Urinary bladder (tissue), 3 donors: ENCODE results near the gene ARL14.

DNA sequence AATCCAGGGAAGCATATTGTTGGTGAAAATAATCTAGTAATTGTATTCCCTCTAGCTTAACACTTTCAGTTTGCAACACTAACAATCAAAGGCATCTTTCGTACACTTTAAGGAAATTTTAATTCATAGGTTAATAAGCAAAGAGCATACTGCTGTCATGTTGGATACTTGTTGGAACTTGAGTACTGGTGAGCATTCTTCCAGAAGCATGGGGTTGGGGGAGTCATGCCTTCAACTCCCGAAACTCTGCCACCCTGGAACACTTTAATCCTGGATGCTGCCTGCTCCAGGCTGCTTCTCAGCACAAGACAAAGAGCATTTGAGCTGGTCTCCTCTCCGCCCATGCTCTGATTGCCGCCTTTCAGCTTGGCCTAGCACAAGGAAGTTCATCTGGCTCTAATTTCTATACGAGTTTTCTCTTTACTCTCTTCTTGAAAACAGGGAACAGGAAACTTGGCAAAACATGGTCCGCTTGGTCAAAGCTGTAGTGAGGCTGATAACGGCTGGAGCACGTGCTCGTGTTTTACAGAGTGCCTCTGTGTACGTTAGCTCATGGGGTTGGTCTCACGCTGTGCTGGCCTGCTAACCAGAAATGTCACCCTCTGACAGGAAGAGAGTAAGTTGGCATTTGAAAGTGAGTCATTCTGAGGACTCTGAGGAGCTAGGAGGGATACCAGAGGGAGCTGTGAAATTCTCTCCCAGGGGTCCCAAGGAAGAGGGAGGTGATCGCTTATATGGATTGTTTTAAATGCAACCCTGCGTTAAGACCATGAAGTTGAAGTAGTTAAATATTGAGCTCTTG is 19.2 kb downstream of the RARRES1 start:
- PRO-cap: bidirectional peak, plus-strand start at position 656 of the sequence, minus-strand start at position 353 of the sequence
- RAMPAGE, long total RNA: no peak

DNA sequence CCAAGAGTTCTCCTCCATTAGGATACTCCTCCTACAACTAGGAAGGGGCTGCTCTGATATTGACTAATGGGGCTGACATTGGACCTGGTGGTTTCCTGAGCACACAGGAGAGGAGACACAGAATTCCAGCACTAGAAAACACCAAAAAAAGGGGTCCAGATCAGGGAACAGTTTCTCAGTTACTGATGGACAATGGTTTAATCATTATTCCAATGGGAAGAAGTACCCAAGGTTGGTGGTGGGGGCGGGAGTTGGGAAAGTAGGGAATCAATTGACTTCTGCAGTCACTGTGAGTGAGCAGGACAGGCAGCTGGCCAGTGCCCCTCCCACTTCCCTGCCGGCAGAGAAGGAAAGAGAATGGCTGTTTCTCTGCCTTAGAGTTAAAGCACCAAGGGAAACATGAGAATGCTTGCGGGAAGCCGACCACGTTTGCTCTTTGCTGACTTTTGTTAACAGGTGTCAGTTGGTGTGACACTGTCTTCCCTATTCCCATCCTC is 33.6 kb upstream of the MFSD1 start:
- PRO-cap: unidirectional peak, plus-strand start at position 402 of the sequence
- RAMPAGE, long total RNA: no peak

DNA sequence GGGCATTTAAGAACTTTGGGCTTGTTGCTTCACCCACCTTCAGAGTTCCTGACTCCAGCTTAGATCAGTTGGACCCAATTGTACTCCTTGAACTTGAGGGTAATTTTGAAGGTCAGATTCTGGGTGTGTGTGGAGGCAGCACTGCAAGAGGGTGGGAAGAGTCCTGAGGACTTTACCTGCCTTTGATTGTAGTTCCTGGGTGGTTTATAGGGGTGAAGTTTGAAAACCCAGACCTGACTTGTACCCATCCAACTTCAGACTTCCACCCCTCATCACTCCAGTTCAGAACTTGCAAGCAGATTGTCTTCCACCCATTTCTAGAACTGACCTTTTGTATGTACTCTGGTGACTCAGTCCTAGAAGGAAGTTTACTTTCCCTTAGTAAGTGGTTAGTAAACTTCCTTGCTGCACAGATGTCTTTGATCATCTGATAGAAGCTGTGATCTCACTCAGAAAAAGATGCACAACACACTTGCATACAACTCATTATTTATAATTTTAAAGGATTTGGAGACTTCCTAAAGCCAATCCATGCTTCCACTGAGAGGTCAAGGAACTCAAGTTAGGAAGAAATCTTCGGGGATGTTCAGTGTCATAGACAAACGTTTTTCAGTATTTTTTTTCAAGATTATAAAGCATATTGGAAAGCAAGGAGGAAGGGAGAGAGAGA is 100.7 kb downstream of the IQCJ start:
- PRO-cap: no peak
- RAMPAGE, long total RNA: no peak

- PRO-cap: unidirectional peak, minus-strand start at chr3:159788442
- RAMPAGE, long total RNA: no peak
These were observed 437.0 kb upstream of the C3orf80 start for GRCh38 chr3:159788187-159788681.

- PRO-cap: bidirectional peak, plus-strand start at chr3:159795295, minus-strand start at chr3:159795153
- RAMPAGE, long total RNA: no peak
These were observed 430.1 kb upstream of the C3orf80 start for GRCh38 chr3:159794879-159795777.

GRCh38 chr3:159814145-159814585 is 411.1 kb upstream of the C3orf80 start:
- PRO-cap: no peak
- RAMPAGE, long total RNA: no peak

GRCh38 chr3:159836733-159837513 is 388.3 kb upstream of the C3orf80 start:
- PRO-cap: unidirectional peak, plus-strand start at chr3:159837184
- RAMPAGE, long total RNA: no peak

- PRO-cap: no peak
- RAMPAGE, long total RNA: no peak
These were observed 367.3 kb upstream of the C3orf80 start for GRCh38 chr3:159857841-159858494.

DNA sequence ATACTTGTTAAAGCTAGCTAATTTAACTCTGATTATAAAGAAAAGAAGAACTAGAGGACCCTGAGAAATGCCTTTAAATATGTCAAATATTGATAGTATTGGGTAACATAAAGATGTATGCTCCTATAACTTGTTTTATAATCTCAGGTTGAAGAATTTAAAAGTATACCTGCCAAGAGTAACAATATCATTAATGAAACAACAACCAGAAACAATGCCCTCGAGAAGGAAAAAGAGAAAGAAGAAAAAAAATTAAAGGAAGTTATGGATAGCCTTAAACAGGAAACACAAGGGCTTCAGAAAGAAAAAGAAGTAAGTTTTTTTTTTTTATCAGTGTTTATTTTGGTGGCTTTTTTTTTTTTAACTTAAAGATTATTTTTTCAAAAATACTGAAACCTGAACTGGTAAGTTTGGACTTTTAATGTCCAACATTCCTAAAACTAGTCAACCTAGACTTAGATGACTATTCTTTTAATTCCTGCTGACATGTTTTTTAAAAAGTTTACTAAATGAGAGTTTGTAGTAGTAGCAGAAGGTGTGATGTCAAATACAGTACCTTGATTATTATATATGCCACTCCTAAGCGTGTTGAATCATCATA is 16.8 kb downstream of the SMC4 start:
- PRO-cap: no peak
- RAMPAGE, long total RNA: no peak

GRCh38 chr3:160425711-160426315 is 23.8 kb downstream of the TRIM59 start:
- PRO-cap: no peak
- RAMPAGE, long total RNA: no peak

- PRO-cap: no peak
- RAMPAGE, long total RNA: no peak
These were observed 43.5 kb downstream of the KPNA4 start for GRCh38 chr3:160521776-160522268.

- PRO-cap: no peak
- RAMPAGE, long total RNA: no peak
These were observed 34.0 kb downstream of the KPNA4 start for GRCh38 chr3:160531338-160531892.

- PRO-cap: no peak
- RAMPAGE, long total RNA: start-site peak on the plus strand at chr3:160677160-160677209, 50 and 10 reads in 2 replicates
These were observed at the start of gene ARL14 for GRCh38 chr3:160676801-160677409. TSS of gene ARL14 (plus strand) at chr3:160677160.

DNA sequence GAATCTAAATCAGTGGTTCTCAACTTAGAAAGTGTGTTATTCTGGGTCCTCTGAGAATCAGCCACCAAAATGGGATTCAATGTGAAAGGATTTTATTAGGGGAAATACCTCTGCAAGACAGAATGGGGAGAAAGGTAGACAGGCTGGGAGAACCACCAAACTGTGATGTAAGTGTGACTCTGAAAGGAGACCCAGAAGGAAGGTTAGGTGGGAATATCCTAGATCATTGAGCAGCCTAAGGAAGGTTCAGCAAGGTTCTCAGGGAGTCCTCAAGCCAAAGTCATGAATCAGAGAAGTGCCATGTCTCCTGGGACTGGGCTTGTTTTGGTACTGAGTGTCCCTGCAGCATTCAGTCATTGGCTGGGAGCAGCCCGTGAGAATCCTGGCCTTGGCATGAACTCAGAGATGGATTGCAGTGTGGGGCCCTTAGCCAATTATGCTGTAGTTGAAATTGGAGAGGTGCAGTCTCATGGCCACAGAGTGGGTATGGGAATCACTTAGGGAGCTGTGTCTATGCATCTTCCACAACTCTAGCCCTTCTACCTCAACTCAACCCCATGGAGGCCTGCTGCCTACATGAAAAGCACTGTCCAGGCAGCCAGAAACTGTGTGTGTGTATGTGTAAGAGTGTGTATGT is 17.0 kb upstream of the PPM1L start:
- PRO-cap: no peak
- RAMPAGE, long total RNA: no peak

DNA sequence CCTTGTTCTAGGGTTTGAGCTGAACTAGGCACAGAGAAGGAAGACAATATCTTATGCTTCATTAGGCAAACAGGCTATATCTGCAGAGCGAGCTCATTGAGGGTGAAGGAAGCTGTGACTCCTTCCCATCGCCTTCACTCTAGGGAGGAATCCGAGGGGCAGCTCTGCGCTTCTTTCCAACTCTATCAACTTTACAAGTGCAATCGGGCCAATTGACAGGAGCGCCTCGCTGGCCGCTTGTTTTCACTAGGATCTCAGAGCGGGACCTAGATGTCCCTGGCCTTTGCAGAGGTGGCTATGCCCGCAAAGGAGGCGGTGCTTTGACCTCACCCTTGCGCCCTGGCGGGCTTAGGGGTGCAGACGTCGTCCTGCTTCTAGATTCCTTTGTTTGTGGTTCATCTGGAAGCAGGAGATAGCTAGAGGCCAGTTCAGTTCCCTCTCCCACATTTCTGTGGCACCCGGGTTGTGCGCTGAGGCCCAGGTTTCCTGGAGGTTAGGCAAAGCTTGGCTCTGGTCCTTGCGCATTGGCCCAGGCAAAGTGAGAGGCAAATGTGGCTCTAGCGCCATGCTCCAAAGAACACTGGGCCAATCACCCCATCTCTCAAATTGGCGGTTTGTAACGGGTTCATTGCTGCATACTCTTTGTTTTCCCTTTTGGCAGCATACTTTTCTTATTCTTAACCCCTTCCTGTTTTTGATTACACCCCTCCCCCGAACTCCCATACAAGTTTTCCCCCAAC is 1.2 kb downstream of the PPM1L start:
- PRO-cap: no peak
- RAMPAGE, long total RNA: no peak

DNA sequence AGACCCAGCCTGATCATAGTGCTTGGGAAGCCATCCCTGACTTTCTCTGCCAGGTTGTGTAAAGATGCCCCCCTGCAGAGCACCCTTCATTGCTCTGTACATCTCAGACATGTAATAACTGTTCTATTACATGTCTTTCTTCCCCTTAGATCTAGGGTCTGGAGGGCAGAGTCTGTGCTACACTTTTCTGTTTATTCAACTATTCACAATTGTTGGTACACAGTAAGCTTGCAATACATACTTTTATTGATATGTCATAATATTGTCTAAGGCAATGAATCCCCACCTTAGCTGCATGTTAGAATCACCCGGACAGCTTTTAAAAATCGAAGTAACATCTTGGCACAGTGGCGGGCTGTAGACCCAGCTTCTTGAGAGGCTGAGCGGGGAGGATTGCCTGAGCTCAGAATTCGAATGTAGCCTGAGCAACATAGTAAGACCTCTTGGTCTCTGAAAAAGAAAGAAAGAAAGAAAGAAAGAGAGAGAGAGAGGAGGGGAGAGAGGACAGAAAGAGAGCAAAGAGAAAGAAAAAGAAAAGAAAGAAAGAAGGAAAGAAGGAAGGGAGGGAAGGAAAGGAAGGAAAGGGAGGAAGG is 50.4 kb downstream of the PPM1L start:
- PRO-cap: no peak
- RAMPAGE, long total RNA: no peak

DNA sequence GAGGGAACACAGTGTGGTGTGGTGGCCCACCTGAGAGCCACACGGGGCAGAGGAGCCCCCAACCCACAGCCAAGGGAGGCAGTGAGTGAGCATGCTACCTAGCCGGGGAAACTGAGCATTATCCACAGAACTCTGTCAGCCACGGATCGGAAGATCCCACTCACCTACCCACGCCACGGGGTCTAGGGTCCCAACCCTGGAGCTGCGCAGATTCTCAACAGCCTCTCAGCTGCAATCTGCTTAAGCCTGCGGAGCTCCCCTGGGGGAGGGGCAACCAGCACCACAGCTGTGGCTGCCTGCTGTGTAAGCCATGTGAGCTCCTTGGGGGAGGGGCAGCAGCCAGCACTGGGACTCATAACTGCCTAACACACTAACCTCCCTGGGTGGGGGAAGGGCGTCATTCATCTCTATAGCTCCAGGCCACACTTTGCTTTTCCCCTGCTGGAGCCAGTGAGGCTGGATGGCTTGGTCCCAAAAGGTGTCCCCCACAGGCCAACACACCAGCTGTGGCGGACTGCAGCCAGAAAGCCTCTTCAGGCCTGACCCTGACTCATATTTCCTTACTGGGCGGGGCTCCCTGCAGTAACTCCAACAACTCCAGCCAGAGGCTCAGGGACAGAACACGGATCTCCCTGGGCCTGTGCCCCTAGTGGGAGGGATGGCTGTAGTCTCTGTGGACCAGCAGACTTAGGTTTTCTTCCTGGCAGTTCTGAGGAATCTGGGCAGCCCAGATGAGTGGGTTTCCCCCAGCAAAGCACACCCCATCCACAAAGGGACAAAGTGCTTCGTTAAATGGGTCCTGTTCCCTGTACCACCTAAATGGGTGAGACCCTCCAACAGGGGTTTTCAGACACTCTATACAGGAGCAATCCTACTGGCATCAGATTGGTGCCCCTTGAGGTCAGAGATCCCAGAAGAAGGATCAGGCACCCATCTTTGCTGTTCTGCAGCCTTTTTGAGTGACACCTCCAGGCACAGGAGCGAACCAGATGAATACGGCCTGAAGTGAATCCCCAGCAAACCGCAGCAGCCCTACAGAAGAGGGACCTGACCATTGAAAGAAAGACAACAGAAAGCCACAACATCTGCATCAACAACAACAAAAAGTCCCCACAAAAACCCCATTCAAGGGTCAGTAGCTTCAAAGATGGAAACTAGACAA is 129.9 kb downstream of the PPM1L start:
- PRO-cap: no peak
- RAMPAGE, long total RNA: no peak

DNA sequence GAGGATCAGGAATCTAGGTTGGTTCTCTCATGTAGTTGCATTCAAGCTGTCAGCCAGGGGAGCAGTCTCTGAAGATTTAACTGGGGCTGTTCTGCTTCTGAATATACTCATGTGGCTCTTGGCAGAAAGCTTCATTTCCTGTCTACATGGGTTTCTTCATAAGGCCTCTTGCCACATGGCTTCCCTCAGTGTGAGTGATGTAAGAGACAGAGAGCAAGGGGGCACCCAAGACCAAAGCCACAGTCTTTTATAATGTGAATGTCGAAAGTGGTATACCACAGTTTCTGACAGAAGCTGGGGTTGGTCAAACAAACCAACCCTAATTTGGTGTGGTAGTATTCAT is 123.9 kb downstream of the B3GALNT1 start:
- PRO-cap: no peak
- RAMPAGE, long total RNA: no peak

DNA sequence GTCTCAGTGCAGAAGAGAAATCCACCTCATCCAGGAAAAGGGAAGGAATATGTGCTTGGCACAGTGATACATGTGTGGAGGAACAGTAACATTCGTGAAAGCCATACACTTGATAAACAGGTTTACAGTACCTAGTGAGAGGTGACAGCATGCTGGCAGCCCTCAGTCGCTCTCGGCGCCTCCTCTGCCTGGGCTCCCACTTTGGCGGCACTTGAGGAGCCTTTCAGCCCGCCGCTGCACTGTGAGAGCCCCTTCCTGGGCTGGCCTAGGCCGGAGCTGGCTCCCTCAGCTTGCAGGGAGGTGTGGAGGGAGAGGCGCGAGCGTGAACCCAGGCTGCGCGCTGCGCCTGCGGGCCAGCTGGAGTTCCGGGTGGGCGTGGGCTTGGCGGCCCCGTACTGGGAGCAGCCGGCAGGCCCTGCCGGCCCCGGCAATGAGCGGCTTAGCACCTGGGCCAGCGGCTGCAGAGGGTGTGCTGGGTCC is 1579.5 kb downstream of the SI start:
- PRO-cap: no peak
- RAMPAGE, long total RNA: no peak

- PRO-cap: no peak
- RAMPAGE, long total RNA: no peak
These were observed 3.6 kb downstream of the SI start for GRCh38 chr3:165074684-165075081.